Measurements from ENCODE around the genes FNDC4, CCDC121 and SUPT7L.

GRCh38 chr2:27377428-27378571, 2.7 kb downstream of the ZNF513 start:
- PRO-cap = no peak

GRCh38 chr2:27378638-27379595, 1.6 kb downstream of the ZNF513 start:
- PRO-cap = no peak

- PRO-cap = unidirectional peak, plus-strand start at chr2:27379812; unidirectional peak, plus-strand start at chr2:27379922; unidirectional peak, plus-strand start at chr2:27380003
These were observed 908 bp downstream of the ZNF513 start for GRCh38 chr2:27379596-27380056.

- PRO-cap = bidirectional peak, plus-strand start at chr2:27495168, minus-strand start at chr2:27495198; unidirectional peak, minus-strand start at chr2:27495272
These were observed at the start of gene FNDC4 for GRCh38 chr2:27494656-27495558. FNDC4 (minus strand) TSS chr2:27495200.

- PRO-cap = no peak
These were observed 6.1 kb downstream of the CCDC121 start for GRCh38 chr2:27622604-27623168.

GRCh38 chr2:27626823-27627801, 1.7 kb downstream of the CCDC121 start:
- PRO-cap = no peak

DNA sequence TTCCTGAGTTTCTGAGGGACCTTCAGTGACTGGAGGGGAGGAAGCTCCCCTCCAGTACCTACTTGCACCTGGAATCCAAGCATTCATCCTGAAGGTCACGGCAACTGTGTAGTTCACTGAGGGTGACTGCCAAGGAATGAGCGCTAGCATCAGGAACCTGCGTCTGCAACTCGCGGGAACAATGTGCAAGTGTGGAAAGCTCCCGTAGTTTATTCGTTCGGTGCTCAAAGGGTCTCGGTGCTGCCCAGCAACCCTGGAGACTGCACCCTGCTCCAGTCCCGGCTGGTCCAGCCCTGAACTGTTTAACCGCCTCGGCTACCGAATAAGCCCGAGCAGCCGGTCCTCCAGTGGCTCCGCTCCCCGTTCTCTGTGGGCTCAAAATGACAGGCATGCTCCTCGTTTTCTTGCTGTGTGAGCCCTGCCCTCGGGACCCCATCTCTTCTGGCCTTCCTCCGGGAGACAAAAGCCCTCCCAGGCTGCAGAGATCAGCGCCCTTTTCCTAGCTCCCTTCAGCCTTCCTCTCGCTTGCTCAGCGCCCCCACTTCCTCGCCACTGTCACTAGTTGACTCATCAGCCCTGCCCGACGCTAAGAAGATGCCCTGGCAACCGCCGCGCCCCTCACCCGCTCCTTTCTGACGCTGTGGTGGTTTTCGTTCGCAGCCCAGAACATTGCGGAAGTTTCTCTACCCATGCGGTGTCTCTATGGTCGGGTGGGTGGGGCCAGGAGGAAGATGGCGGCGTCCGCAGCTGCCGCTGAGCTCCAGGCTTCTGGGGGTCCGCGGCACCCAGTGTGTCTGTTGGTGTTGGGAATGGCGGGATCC, at the start of gene CCDC121:
Gene CCDC121, minus strand, starts transcription at position 685 of the 821 bp plus-strand sequence.
- PRO-cap = bidirectional peak, plus-strand start at position 703 of the sequence, minus-strand start at position 634 of the sequence

DNA sequence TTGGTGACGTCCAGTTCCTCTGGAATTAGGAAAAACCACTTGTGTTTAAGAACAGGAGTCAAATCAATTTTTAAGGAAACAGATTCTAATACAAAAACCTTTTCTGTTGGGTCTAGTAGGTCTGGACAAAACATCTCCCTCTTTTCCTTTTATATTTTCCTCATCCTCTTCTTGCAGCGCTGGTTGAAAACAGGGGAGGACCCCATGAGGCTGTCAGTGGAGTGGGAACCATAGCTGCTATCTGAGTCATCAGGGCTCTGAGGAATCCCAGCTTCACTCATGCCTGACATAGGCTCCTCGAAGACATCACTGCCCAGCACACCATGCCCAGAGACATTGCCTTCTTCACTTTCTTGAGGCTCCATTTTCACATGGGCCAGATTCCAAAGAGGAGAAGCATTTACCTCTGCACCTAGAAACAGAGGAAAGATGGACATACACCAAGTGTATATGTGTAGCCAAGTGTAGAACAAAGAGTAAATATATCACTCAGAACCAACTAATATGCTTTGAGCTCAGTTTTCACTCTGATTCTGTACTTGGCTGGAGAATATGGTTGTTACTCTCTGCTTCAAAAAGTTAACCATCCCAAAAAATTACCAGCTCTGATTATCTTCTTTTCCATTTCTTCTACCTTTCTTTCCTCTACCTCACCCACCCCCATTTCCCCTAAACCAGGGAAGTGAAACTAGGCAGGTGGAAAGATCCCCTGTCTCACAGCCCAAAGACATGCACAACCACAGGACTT, 9.9 kb downstream of the SUPT7L start:
- PRO-cap = no peak

- PRO-cap = bidirectional peak, plus-strand start at chr2:27663483, minus-strand start at chr2:27663404; bidirectional peak, plus-strand start at chr2:27663889, minus-strand start at chr2:27663559
These were observed at the start of gene SUPT7L for GRCh38 chr2:27663265-27664051. SUPT7L (minus strand) TSS chr2:27663614.

- PRO-cap = no peak
These were observed 1.3 kb downstream of the SLC4A1AP start for GRCh38 chr2:27665004-27665391.

DNA sequence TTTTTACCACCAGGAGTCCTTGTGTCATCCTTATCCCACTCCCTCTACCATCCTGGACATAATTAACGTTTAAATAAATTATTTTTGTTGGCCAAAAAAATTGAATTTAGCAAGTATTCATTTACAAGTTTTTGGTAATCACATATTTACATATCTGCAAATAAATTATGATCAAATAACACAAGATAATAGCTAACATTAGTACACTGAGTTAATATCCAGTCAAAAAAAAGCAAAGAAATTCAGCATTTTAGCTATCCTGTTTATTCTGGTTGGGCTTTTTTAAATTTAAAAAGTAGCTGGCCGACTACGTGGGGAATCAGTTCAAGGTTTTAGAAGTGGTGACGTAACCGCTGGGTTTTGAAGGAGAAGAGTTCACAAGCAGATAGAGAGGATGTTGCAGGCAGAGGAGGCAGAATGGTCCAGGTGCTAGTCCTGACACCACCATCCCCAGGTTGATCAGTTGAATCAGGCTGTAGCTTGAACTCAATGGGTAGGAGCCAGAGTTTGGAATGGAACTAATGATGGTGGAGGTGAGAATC, 43.6 kb downstream of the SLC4A1AP start:
- PRO-cap = no peak

DNA sequence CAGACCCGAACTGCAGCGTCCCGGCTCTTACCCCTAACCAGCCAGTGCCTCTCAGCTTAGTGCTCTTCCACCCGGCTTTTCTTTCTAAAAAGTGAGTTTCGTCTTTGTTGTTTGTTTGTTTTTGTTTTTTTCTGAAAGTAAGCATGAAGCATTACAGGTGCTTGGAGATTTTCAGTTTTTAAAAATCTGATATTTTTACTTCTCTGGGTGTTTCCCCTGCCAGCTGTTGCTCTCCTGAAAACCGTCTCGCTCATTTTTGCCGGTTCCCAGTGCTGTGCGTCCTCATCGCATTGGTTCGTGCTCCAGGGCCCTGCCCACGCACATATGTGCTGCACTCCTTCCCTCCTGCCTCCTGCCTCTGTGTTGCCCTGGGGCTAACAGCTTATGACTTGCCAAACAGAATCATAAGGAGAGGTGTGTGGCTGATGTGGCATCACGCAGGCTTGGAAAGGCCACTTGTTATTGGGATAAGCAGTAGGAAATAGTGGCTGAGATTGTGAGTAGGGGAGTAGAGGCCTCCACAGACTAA, 53.3 kb downstream of the SLC4A1AP start:
- PRO-cap = no peak

DNA sequence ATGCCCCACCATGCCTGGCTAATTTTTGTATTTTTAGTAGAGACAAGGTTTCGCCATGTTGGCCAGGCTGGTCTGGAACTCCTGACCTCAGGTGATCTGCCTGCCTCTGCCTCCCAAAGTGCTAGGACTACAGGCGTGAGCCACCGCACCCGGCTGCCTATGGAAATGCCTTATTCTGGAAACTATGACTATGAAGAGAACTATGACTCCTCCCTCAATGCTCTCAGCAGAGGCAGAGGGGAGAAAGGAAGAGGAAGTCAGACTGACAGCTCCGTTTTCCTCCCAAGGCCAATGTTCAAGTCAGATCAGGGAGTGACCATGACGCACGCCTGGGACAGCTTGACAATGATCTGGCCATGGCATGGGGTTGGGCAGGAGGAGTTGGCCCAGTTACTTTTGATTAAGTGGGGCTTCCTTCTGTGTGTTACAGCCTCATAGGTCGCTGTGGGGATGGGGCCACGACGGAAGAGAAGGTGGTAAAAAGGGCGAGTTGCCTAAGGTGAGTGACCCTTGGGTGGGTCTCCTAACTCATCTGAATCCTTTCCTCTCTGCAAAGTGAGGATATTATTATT, 44.2 kb upstream of the MRPL33 start:
- PRO-cap = bidirectional peak, plus-strand start at position 241 of the sequence, minus-strand start at position 167 of the sequence

DNA sequence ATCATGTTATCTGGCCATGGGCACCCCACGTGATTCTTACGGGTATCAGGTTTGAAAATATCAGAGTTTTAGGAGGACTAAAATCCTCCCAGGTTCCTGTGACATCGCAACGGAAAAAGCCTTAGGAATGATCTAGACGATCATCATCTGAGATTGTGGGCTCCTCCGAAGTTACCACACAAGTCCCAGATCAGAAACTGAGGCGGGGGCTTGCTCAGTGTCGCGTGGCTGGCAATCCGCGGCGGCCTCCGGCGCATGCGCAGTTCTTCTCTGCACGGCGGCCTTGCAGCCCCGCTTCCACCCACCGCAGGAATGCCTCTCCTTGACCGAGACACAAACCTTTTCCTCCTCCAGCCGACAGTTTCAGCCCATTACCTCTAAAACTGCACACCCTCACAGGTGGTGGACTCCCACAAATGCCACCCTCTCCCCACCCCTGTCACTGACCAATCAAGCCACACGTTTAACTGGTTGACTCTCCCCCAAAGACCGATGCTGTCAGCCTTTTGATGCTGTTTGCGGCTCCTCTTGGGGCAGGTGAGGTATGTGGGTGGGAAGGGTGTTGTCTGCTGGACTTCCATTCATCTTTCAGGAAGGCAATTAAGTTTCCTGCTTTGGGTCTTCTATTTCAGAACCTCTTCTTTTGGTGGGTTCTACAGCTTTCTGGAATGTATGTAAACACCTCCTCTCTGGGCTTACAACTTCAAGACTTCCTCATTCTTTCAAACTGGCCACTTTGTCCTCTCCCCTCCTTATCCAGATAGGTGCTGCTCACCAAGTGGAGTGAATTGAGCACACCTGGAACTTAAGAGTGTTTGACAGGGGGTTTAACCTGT, 5.5 kb upstream of the MRPL33 start:
- PRO-cap = unidirectional peak, minus-strand start at position 257 of the sequence

GRCh38 chr2:27774021-27774945, 2.8 kb downstream of the MRPL33 start:
- PRO-cap = no peak

DNA sequence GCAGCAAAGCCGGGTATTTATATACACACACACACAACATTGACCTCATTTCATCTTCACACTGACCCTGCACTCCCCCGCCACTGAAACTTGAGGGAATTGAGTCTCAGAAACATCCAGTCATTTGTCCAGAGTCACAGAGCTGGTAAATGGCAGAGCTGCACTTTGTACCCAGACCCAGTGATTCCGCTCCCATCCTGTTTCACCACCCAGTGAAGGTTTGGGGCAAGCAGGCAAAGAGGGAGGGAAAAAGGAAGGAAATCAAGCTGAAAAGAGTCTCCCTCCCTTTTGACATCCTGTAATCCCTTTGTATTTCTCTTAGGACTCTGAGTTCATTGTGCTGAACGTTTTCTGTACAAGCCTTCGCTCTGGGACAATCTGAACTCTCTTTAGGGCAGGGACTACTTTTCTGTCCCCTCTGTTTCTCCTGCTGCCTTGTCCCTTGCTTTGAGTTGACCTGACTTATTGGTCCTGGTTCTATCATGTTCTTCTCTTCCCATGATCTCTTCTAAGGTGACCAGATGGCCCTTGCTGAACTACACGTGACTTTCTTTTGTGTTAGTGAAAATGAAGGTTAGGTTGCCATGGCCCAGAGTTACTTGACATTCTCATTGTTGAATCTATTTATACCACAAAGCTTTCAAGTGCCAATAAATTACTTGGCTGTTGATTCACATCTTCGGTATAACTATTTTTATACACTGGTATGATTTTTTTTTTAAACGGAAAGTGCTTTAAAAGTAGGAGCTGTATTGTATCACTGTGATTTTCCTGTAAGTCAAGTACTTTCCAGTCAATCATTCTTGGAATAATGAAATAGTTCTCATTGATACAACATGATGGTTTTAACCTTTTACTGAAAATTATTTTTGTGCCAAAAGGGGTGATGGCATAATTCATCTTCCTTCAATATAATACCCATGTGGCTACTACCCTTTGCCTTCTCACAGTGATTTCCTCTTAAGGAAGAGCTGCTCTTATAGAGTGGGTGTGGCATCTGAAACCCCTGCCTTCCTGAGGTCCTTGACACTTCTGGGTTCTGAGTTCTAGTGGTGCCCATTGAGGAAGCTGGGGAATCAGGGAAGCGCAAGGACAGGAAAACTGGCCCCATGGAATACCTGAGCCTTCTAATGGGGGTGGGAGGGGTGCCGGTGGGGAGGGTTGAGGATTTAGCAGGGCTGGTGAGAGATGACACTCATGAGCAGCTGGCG, 24.4 kb downstream of the MRPL33 start:
- PRO-cap = no peak

GRCh38 chr2:27921928-27922621, 31.5 kb downstream of the BABAM2 start:
- PRO-cap = no peak

- PRO-cap = no peak
These were observed 64.4 kb downstream of the BABAM2 start for GRCh38 chr2:27954788-27955478.

- PRO-cap = no peak
These were observed 75.4 kb downstream of the BABAM2 start for GRCh38 chr2:27966076-27966275.

- PRO-cap = bidirectional peak, plus-strand start at chr2:28081162, minus-strand start at chr2:28081174
These were observed 190.4 kb downstream of the BABAM2 start for GRCh38 chr2:28080802-28081502.